ENCODE results near the genes WDR26 and EPHX1.

GRCh38 chr1:224287582-224288062 lies 42.4 kb downstream of the NVL start:
- PRO-cap: no peak

GRCh38 chr1:224330272-224330769 lies 349 bp upstream of the NVL start:
- PRO-cap: bidirectional peak, plus-strand start at chr1:224330442, minus-strand start at chr1:224330139

GRCh38 chr1:224407732-224407931 lies 27.0 kb downstream of the WDR26 start:
- PRO-cap: no peak

- PRO-cap: bidirectional peak, plus-strand start at chr1:224434682, minus-strand start at chr1:224434499; bidirectional peak, plus-strand start at chr1:224434849, minus-strand start at chr1:224434756
Observed at GRCh38 chr1:224434629-224435264, at the start of gene WDR26. WDR26 (minus strand) TSS chr1:224434797.

DNA sequence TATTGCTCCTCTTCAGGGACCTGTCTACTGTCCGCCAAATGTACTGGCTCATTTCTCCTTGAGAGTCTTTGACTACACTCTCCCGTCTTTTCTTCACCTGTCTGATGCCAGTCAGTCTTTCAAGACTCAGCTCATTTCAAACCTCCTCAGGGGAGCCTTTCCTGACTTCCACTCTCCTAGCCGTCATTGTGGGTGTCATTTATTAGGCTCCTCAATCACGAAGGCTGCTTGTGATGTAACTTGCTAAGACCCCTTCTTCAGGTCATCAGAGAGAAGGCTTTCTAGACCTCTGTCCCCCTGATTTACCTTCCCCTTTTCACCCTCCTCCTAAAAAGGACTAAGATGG lies 2.2 kb upstream of the WDR26 start:
- PRO-cap: no peak

GRCh38 chr1:224447201-224447641 lies 12.6 kb upstream of the WDR26 start:
- PRO-cap: no peak

DNA sequence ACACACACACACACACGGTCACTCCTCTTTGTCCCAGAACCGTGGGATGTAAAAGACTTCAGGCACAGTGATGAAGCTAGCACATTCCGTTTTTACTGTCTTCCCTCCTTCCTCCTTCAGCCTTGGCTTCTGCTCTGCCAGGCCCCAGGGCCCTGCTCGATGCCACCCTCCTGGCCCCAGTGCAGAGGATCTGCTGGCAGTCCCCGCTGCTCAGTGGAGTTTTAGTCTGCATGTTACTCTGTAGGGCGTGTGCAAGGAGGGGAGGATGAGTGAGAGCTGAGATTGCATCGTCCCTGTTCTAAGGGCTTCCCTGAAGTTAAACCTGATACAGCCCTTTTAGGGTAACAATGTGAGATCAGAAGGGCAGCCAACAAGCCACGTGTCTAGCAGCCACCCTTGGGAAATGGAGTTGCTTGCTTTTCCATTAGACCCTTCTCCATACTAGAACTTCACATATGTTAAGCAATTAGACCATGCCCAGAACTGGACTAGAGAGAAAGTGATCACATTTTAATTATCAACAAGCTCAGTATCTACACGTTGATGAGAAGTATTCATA lies 71.8 kb upstream of the WDR26 start:
- PRO-cap: no peak

DNA sequence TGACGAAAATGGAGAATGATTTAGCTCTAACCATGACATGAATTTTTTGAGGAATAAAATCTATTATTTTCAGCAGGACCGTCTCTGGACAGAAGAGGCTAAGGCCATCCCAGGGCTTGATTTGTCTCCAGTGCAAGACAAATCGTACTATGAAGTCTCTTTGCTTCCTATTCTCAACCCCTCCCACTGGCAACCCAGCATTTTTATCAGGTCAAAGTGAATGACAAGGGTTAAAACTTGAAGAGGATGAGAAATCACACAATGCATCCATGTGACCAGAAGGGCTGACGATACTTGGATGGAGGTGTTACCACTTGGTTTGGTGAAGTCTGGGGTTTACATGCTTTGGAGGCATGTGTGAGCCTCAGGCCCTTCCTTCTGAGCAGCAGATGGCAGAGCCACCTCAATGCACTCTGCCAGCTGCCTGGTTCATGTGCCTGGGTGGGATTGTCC lies 51.8 kb upstream of the CNIH3 start:
- PRO-cap: no peak

GRCh38 chr1:225415282-225415983 lies 12.4 kb downstream of the LBR start:
- PRO-cap: no peak

GRCh38 chr1:225426141-225426433 lies 1.8 kb downstream of the LBR start:
- PRO-cap: no peak

DNA sequence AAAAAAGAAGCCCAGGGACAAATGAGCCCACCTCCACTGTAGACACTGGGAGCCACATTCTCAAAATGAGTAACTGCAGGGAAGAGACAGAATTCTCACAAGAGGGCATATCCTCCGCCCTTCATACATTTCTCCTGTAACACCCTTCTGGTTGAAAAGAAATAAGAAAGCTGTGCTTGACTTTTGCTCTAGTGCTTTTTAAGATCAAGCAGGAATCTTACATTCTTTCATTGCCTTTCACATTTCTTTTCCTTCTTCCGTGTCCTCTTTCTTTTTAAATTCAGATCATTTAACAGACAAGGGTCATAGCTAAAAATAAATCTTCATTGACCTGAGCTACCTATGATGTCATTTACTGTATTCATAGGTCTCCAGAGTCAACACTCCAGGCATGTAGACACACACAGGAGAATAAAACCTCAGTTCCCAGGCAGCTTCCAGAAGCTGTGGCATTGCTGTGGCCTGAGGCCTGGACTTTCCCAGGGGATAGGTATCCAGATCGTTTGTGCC lies 38.3 kb upstream of the ENAH start:
- PRO-cap: no peak

DNA sequence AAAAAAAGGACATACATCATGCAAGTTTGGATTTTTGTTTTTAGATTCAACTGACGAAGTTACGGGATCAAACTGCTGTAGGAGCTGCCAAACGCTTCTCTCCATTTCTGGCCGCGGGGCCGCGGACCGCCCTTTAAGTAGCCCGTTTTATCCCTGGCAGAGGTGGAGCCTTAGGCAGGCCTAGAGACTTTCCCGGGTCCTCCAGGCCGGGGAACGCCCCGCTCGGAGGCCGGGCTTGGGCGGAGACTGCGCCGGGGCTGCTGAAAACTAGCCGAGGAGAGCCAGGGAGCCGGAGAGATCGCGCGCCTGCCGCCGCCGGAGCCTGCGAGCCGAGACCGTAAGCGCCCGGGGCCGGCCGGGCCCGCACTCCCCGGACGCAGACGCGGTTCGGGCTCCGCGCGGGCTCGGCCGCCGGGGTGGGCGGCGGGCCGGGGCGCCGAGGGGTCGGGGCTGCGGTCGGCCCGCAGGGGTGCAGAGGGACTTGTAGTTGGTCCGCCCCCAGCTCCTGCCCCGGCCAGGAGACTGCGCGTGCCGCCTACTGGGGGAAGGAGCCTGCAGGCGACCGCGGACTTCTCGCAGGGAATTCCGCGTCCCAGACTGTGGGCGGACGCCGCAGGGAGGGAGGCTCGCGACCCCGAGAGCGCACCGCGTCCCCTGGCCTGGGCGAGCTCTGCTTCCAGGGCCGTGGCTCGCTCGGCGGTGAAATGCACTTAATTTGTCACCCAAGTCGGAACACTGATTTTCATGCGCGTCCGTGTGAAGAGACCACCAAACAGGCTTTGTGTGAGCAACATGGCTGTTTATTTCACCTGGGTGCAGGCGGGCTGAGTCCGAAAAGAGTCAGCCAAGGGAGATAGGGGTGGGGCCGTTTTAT lies at the start of gene EPHX1:
EPHX1 (plus strand) TSS at position 292 of the 874 bp plus-strand sequence.
- PRO-cap: bidirectional peak, plus-strand start at position 292 of the sequence, minus-strand start at position 109 of the sequence

GRCh38 chr1:225811602-225812563 lies 2.0 kb downstream of the EPHX1 start:
- PRO-cap: no peak

GRCh38 chr1:225881325-225882205 lies 615 bp downstream of the TMEM63A start:
- PRO-cap: bidirectional peak, plus-strand start at chr1:225881902, minus-strand start at chr1:225881812

- PRO-cap: no peak
Observed at GRCh38 chr1:225888453-225888798, 520 bp downstream of the LEFTY1 start.

GRCh38 chr1:225922273-225922559 lies 1.8 kb downstream of the PYCR2 start:
- PRO-cap: no peak

DNA sequence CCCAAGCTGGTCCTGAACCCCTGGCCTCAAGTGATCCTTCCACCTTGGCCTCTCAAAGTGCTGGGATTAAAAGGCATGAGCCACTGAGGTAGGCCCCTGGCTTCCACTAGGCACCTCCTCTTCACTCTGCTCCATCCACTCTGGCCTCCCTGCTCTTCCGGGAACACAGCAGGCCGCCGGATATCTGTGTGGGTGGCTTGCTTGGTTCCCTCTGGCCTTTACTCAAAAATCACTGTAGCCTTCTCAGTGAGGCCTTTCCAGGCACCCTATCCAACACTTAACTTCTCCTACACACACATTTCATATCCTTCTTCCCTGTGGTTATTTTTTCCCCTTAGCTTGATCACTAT lies 46.5 kb downstream of the H3-3A start:
- PRO-cap: unidirectional peak, minus-strand start at position 128 of the sequence; bidirectional peak, plus-strand start outside the sequence, minus-strand start at position 213 of the sequence

GRCh38 chr1:226115353-226115636 lies 52.8 kb downstream of the H3-3A start:
- PRO-cap: no peak

DNA sequence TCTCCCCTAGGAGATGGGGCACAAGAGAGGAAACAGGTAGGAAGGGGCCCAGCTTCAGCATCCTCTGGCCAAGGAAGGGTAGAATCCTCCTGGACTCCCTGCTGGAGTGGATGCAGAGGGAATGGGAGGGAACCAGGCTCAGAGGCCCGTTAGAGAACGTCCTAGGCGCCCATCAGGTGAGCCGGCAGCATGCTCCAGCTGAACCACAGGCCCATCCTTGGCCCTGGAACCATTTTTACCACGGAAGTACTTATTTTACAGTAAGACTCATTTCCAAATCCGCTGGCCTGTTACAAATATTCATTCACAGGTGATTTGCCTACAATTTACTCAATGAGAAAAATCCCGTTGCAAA lies 58.1 kb downstream of the H3-3A start:
- PRO-cap: no peak

GRCh38 chr1:226185529-226185993 lies 980 bp downstream of the ACBD3 start:
- PRO-cap: no peak